HCT116 (cell line): ENCODE measurements around a stretch of chr11.

- RRBS, result no CpG with 5 or more reads among the region's 2 CpGs
Observed at GRCh38 chr11:9852377-9853053, 188.6 kb downstream of the SWAP70 start.

- RRBS, result no CpG with 5 or more reads among the region's 35 CpGs
Observed at GRCh38 chr11:10294421-10295145, 564 bp upstream of the SBF2 start.

GRCh38 chr11:10303669-10304389 lies 1.0 kb upstream of the ADM start:
- RRBS, result no CpG with 5 or more reads among the region's 24 CpGs

- RRBS, result 7% methylated on average over 3 of the region's 61 CpGs
Observed at GRCh38 chr11:10306934-10307923, 2.4 kb downstream of the ADM start.

DNA sequence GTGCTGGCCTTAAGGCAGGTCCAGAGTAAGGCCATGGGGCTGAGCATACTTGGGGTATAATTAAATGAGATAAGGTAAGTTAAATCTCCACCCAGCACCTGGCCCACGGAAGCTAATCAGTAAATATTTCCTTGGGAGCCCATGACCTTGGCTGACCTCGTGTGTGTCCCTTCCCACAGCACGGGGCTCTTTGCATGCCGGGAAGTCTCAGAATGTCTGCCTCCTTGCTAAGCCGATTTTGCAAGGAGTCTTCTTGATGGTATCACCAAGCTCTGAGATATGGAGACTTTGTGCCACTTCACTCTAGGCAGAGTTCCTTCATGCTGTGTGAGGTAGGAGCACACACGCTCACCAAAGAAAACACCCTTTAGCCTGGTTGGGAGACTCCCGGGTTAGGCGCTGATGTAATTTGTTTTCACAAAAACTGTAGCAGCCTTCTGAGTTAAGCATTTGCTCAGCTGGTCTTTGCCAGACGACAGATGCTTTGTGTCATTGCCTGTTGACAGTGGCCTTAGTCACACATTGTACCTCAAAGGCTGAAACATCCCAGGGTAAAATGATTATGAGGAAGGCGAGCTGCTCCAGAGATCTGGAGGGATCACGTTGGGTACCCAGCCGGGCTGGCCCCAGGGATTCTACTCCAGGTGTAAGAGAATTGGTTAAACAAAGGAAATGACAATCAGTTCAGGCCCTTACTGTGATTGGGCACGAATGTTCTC lies 46.7 kb downstream of the ADM start:
- RRBS, result no CpG with 5 or more reads among the region's 13 CpGs

GRCh38 chr11:10599365-10600107 lies 31.1 kb upstream of the LYVE1 start:
- RRBS, result no CpG with 5 or more reads among the region's 6 CpGs

DNA sequence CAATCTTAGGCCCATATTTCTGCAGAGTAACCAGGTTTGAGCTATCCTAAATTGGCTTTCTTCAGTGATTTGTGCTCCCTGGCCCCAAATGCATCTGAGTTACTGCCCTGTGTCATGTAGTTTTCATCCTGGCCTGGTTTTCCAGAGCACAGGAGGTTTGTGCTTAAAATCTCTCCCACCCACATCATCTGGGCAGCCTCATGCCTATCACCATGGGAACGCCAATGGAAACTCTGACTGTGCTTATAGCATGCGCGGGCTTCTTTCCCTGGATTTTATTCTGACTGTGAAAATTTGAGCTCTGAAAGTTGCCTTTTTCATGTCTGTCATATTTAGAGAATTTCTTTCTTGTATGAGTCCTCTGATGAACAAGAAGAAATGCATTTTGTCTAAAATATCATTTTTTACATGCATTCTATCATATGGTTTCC lies 55.3 kb downstream of the IRAG1 start:
- RRBS, result no CpG with 5 or more reads among the region's 3 CpGs

DNA sequence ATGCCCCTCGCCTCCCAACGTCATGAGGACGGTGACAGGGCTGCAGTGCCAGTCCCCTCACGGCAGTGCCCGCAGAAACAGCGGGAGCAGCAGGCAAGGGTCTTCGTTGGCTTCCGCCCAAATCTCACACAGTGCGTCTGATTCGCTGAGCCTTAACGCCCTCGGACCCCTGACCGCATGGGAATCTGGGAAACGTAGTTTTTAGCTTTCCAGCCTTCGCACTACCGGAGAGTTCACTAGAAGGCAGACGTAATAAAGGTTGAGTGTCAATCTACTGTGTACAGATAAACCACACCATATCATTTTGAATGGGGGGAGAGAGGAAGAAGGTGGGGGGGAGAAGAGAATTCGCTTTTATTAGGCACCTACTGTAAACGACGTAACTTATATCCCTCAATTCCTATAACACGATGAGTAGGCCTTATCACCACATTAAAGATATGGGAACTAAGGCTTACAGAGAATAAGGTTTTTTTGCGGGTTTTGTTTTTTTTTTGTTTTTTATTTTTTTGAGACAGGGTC lies 21.8 kb upstream of the CTR9 start:
- RRBS, result no CpG with 5 or more reads among the region's 22 CpGs

DNA sequence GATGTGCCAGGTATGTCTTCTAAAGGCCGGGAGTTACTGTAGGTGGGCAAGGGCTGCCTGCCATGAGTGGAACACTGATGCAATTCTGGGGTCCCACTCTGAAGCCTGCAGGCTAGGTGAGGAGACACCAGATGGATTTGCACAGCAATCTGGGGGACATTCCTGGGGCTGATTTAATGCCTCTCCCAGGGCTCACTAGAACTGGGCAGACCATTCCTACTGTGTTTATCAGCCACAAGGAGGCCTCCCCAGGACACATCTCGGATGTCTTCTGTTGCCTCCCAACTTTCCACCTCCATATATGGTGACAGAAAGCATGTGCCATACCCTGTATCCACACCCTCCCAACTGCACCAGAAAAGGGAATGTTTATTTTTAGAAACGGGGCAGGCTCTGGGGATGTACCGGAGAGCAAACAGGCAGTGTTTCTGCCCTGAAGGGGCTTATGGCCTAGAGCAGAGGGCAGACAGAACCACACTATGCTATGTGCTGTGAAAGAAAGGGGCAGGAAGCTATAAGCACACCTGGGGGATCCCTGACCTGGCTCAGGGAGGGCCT lies 181.8 kb downstream of the CSNK2A3 start:
- RRBS, result no CpG with 5 or more reads among the region's 4 CpGs

DNA sequence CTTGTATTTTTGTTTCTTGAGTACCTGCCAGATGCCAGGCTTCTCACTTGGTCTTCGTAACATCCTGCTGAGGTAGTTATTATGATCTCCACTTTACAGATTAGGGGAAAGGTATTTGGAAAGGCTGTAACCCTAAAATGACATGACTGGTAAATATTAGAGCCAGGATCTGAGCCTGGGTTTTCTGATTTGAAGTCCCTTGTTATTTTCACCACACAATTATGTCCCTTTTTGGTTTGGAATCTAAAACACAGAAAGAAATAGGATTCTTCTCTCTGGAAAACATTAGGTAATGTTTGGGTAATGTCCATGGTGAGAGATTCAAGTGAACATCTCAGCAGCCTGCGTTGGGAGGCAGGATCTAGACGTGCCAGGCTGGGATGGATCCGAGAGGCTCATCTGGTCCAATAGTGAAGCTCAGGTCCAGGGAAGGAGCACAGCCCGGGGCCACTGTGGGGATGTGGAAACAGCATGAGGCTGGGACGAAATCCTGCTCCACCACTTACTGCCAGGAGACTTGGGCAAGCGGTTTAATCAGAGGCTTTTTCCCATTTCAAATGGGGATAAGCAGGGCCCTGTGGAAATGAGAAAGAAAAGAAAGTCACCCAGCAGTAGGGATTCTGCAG lies 109.9 kb downstream of the CSNK2A3 start:
- RRBS, result no CpG with 5 or more reads among the region's 7 CpGs

GRCh38 chr11:11521080-11522062 lies 100.4 kb downstream of the GALNT18 start:
- RRBS, result no CpG with 5 or more reads among the region's 15 CpGs

DNA sequence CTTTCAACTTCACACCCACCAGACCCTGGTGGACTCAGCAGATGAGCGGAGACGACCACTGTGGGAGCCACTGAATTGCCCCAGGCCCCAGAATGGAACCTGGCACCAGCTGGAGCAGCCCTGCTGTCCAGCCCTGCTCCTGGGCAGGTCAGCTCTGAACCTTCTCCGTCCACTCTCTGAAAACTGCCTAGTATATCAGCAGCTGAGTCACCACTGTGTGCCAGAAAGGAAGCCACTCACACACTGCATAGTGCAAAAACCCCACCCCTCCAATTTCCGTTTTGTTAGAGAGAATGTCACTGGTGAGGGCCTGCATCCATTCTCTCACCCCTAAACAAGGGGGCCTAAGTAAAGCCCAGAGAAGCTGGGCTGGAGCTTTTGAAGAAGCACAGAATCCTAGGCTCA lies 44.6 kb downstream of the GALNT18 start:
- RRBS, result no CpG with 5 or more reads among the region's 4 CpGs

GRCh38 chr11:11691810-11692234 lies 70.0 kb upstream of the GALNT18 start:
- RRBS, result no CpG with 5 or more reads among the region's 8 CpGs

DNA sequence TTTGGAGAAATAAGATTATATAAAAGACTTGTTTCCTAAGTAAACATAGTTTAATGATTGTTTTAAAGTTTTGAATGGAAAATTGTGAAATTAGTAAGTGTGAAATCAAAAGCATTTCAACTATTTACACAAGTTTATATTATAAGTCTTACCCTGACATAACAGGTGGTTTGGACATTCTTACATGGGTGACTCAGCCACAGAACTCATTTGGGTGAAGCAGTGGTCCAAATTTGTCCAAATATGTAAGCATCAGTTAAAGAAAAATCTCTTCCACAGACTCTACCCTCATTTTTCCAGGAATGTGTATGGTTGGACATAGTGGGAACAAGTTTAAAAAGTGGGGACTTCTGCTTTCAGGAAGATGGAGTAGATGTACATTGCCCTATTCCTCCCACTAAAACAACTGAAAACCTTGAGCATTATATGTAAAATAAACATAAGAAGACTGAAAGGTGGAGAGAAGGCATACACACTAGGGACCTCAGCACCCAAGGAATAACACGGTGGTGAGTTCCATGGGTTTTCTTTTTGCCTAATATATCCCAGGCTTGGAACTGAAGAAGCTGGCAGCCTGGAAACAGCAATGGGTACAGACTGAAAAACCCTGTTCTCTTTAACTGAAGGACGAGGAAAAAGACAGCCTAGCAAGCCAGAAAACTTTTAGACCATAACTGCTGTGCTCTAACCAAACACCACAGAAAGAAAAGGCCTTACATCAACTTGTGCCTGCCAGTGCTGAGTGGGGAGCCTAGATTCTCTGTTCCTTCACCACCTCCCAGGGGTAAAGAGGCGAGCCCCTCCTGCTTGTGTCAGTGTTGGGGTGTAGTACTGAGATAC lies 68.2 kb downstream of the USP47 start:
- RRBS, result no CpG with 5 or more reads among the region's 3 CpGs

DNA sequence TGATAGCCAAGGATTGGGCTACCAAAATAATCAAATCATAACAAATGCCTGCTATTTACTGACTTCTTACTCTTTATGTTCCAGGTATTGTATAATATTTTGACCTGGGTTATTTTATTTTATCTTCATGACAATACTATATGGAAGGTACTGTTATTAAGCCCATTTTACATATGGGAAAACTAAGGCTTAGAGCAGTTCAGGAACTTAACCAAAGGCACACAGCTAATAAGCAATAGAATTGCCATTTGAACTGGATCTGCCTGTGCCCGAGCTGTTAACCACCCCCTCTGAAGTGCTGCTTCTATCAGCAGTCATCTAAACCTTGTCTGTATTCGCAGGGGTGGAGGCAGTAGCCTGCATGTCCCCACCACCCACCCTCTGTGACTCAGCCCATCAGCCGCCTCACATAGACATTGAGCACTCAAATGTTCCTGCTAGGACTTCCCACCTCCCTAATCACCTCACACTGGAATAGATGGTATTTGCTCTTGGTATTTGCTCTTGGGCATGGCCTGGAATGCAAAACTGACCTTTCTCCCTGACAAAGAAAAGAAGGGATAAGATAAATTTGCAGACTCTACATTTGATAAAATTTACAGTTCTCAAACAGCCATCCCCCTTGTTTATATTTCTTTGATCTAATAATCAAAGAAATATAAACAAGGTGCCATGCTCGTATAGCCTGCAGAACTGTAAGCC lies 16.2 kb downstream of the DKK3 start:
- RRBS, result no CpG with 5 or more reads among the region's 4 CpGs

DNA sequence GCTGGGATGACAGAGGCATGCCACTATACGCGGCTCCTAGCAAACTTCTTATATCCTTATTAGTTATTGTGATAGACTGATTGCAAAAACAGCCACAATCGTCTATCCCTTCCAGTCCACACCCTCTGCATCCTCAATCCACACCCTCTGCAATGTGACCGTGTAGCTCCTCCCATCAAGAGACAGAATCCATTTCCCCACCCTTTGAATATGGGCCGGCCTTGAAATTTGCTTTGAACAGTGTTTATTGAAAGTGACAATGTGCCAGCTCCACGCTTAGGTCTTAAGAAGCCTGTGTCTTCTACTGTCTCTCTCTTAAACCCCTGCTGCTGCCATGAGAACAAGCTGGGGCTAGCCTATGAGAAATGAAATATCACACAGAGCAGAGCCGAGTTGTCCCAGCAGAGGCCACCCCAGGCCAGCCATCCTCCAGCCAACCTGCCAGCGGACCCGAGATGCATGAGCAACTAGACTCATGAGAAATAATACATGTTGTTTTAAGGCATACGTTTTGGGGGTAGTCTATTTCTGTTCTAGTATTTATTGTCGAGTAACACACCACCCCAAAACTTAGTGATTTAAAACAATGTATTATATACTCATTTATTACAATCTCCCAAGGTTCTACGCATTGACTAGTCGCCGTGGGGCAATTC lies 22.3 kb upstream of the MICAL2 start:
- RRBS, result no CpG with 5 or more reads among the region's 14 CpGs

DNA sequence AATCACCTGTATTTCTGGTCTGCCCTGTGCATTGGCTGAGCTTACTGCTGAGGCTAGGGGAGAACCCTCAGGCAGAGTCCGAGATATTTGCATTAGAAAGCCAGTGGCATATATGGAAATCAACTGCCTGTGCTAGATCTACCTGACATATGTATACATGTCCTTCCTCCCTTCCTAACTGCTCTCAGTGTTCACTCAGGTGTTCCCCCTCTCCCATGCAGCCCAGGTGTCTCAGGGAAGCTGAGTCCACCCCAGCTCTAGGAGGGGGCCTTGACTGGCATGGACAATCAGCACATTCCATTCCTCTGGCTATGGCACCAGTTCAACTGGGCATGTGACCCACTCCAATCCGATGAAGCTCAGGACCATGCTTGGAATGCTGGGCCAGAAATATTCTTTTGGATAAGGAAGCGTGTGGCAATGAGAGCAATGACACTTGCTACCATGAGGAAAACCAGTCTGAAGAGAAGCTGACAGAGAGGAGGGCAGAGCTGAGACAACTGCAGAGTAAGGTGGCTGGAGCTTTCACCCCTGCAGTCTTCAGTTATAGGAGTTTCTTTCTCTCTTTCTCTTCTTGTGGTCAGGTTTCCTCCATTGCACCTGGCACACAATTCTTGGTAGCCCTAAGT lies 6.6 kb upstream of the MICAL2 start:
- RRBS, result no CpG with 5 or more reads among the region's 3 CpGs

- RRBS, result no CpG with 5 or more reads among the region's 8 CpGs
Observed at GRCh38 chr11:12117028-12118156, 7.0 kb downstream of the MICAL2 start.

GRCh38 chr11:12124497-12125261 lies 14.3 kb downstream of the MICAL2 start:
- RRBS, result no CpG with 5 or more reads among the region's 7 CpGs